Metastatic Breast Carcinoma in the Brain (tissue), 10 donors: ENCODE data around the genes ARL8B, EDEM1 and GRM7.

GRCh38 chr3:4981159-4981667 lies 2.0 kb downstream of the BHLHE40 start:
- PRO-cap, 10 experiments, result peak in 3 of 10 experiments; most common plus-strand start chr3:4981264 (in 1); most common minus-strand start chr3:4981396 (in 1)

GRCh38 chr3:4985026-4985902 lies 6.0 kb downstream of the BHLHE40 start:
- PRO-cap, 10 experiments, result peak in 2 of 10 experiments; most common plus-strand start chr3:4985181 (in 1); most common minus-strand start chr3:4985269 (in 1)

DNA sequence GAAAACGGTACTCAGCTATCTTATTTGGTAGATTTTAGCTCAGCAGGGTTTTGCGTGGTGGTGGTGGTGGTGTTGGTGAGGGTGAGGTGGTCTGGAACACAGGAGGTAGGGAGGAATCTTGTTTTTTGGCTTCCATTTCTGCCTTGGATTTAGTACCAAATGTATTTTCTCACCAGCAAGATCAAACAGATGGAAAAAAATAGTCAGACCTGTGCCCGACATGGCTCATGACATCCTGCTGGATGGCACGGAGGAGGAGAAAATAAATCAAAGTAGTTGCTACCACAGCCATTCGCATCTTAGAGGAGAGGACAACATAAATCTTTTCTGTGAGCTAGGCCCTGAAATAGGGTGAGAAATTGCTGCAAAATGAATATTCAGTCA lies 69.3 kb upstream of the ARL8B start:
- PRO-cap, 10 experiments, result no peak in any of the 10 experiments

DNA sequence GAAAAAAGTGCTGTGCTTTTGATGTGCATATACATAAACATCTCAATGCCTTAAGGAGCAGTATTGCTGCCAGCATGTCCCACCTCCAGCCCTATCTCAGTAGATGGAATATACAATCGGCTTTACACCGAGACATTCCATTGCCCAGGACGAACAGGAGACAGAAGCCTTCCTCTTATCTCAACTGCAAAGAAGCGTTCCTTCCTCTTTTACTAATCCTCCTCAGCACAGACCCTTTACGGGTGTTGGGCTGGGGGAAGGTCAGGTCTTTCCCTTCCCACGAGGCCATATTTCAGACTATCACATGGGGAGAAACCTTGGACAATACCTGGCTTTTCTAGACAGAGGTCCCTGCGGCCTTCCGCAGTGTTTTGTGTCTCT lies 40.2 kb upstream of the ARL8B start:
- PRO-cap, 10 experiments, result no peak in any of the 10 experiments

- PRO-cap, 10 experiments, result peak in 10 of 10 experiments; most common plus-strand start chr3:5122292 (in 4)
Measured at GRCh38 chr3:5121871-5122739, at the start of gene ARL8B. Gene ARL8B, plus strand, starts transcription at chr3:5122292.

- PRO-cap, 10 experiments, result peak in 10 of 10 experiments; most common plus-strand start chr3:5187707 (in 6); most common minus-strand start chr3:5187338 (in 7)
Measured at GRCh38 chr3:5187042-5187985, at the start of gene EDEM1. Gene EDEM1, plus strand, starts transcription at chr3:5187707.

DNA sequence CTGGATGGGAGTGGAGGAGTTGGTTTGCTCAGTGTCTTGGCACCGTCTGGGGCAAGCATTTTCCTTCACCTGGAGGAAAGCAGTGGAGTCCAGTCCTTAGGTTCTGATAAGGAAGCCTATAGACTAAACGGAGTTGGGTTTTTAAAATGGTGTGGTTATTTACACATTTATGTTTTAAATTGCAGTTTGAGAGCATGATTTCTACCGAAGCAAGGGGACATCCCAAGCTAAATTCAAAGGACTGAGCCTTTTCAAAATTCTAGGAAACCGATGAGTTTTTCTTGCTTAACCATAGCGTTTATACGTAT lies 1.7 kb downstream of the EDEM1 start:
- PRO-cap, 10 experiments, result peak in 5 of 10 experiments; most common plus-strand start position 54 of the sequence (in 1); most common minus-strand start position 48 of the sequence (in 4)

DNA sequence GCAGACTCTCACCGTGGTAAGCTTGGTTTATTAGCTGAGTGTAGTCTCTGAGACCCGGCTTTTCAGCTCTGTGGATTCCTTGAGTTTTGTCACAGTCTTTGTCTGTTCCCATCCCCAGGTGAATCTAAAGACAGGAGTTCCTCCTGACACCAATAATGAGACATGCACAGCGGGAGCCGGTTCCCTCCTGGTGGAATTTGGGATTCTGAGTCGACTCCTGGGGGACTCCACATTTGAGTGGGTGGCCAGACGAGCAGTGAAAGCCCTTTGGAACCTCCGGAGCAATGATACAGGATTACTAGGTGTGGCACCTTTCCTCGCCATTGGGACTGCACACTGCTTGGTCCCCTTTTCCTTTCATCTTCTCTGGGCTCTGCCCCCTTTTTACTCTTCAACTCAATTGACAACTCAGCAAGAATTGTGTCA lies 15.4 kb downstream of the EDEM1 start:
- PRO-cap, 10 experiments, result no peak in any of the 10 experiments

- PRO-cap, 10 experiments, result no peak in any of the 10 experiments
Measured at GRCh38 chr3:5207021-5207505, 19.6 kb downstream of the EDEM1 start.

- PRO-cap, 10 experiments, result no peak in any of the 10 experiments
Measured at GRCh38 chr3:5212960-5213527, 25.5 kb downstream of the EDEM1 start.

- PRO-cap, 10 experiments, result peak in 2 of 10 experiments; most common plus-strand start chr3:6861112 (in 1)
Measured at GRCh38 chr3:6860580-6861309, at the start of gene GRM7. Gene GRM7, plus strand, starts transcription at chr3:6861115.

DNA sequence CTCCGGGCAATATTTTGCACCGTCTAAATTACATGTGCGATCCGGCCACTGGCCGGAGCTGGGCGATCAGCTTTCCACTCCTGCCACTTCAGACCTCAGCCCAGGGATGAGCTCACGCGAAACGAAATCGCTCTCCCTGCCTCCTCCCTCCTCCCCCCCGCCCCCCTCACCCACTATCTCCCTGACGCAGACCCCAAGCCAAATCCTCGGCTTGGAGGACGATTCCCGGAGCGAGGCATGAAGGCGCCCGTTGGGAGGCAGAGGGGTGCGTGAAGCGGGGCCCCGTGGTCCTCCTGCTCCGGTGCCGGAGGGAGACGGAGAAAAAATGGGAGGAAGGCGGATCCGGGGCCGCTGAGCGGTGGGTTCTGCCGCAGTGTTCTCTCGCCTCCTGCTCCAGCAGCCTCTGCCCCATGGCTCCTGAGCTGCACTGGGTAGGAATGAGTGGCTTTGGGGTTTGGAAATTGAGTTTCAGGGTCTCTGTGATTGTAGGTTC lies 1.7 kb downstream of the GRM7 start:
- PRO-cap, 10 experiments, result no peak in any of the 10 experiments

DNA sequence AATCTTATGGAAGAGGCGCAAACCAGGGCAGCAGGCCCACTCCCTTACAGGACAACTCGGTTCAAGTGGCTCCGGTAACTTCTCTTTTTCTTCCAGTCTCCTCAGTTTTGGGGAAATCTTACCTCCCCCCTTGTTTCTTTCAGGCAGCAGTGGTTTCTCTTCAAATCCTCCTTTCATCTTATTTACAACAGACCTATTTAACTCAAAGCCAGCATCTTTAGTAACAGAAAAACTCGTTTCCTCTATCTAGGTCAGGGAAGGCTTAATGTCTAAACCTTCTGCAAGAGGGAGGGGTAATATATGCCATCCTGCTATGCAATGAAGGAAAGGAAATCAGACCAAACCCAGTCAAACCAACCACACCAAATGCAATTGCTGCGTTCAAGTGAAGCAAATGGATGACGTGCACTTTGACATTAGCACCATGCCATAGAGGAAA lies 163.1 kb downstream of the GRM7 start:
- PRO-cap, 10 experiments, result no peak in any of the 10 experiments

DNA sequence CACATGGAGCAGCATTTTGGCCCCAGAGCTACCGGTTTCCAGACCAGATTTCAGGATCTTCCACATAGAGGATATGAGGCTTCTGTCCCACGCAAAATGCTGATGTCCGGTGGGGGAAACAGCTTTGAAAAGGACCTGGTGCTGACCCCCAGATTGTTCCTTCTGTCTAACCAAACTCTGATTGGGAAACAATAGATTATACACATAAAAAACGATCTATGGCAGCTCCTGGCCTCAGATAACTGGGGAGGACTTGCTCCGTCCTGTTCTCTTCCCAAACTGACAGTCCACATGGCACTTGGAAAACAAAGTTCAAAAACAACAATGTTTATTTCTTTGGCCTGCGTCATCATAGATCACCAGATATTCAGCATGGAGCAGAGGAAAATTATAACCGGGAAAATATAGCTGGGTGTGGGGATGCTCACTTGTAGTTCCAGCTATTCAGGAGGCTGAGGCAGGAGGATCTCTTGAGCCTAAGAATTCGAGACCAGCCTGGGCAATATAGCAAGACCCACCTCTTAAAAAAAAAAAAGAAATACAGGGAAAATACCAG lies 63.8 kb downstream of the SSUH2 start:
- PRO-cap, 10 experiments, result peak in 3 of 10 experiments; most common minus-strand start position 281 of the sequence (in 3)

DNA sequence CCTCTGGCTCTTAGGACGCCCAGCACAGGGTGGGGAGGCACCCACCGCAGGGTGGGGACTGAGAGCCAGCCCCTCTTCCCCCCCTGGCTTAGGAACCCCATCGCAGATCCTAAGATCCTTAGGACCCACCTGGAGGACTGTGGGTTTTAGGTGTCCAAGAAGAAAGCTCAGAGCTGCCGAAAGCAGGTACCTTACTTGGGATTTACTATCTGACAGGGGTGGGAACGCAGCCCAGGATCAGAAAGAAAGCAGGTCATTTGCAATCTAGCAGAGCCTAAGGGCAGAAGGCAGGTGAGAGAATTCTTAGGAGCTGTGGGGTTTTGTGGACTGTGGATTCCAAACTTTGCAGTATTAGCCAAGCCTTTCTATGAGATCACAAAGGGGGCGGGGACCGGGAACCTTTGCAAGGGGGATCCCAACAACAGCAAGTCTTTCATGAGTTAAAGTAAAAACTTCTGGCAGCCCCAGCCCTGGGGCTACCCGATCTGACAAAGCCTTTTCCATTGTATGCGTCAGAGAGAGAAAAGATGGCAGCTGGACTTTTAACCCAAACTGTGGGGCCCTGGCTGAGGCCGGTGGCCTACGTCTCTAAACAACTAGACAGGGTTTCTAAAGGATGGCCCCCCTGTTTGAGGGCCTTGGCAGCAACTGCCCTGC lies 37.3 kb upstream of the SSUH2 start:
- PRO-cap, 10 experiments, result no peak in any of the 10 experiments

GRCh38 chr3:9088909-9089407 lies 125.7 kb upstream of the RAD18 start:
- PRO-cap, 10 experiments, result peak in 2 of 10 experiments; most common minus-strand start chr3:9089153 (in 2)

- PRO-cap, 10 experiments, result peak in 1 of 10 experiments; most common plus-strand start chr3:9101638 (in 1); most common minus-strand start chr3:9101379 (in 1)
Measured at GRCh38 chr3:9101238-9101891, 138.1 kb upstream of the RAD18 start.

DNA sequence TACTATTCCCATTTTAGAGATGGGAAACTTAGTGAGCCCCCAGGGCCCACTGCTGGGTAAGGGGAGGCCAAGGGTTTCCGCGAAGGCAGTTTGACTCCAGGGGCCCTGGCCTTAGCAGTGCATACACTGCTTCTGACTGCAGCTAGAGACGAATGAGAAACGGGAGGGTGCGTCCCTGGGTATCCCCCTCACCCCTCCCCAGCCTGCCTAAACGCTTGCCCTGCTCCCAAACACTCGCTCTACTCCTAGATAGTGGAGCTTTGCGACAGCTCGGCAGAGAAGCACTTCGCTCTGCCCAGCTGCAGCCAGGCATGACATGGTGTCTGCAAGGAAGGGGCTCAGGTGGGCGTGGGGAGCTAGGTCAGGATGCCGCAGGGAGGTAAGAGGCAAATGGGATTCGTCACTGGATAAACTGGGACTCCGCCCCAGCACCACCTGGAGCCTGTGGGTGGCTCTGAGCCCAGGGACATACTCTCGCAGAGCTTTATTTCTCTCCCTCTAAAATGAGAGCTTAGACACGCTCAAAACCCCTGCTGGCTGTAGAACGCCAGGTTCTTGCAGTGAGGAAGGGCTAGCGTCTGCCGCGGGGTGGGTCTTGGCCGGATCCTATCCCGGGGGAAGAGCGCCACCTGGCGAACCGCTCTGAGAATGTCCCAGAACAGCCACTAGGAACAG lies 52.8 kb upstream of the SRGAP3 start:
- PRO-cap, 10 experiments, result peak in 1 of 10 experiments; most common plus-strand start position 550 of the sequence (in 1); most common minus-strand start position 303 of the sequence (in 1)

DNA sequence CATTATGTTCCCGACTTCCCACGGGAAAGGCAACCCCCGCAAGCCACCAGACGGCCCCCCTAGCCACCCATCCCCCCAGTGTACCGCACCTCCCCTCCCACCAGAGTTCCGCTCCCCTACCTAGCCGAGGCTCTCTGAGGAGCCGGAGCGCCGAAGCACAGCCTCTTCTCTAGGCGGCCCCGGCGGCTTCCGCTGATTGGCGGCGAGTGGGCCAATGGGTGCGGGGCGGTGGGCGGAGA lies 192 bp upstream of the SETD5 start:
- PRO-cap, 10 experiments, result peak in 10 of 10 experiments; most common minus-strand start position 136 of the sequence (in 10)

- PRO-cap, 10 experiments, result no peak in any of the 10 experiments
Measured at GRCh38 chr3:9460173-9461063, 63.0 kb downstream of the SETD5 start.